Pericardium fibroblast (primary cell): ENCODE data around the genes ZNF106 and STARD9.

DNA sequence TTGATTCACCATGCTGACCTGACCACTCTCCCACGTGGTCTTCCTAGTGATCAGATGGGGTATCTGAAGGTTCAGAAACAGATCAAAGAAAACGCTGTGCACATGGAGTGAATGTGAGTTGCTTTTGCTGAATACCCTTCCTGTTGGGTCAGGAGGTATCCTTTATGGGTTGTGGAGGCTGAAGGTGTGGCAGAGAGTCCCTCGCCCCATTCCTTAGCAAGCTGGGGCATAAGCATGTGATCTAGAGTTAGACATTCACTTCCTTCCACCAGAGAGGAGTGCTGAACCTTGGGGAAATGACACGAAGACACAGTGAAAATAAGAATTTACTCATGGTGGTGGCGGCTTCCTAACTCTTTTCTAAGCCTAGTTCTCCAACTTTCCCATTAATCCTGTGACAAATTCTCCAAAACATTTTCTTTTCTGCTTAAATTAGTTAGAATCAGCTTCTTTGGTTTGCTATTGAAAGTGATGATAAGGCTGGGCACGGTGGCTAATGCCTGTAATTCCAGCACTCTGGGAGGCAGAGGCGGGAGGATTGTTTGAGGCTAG lies 27.9 kb upstream of the SPTBN5 start:
- RAMPAGE, long total RNA, result no peak

DNA sequence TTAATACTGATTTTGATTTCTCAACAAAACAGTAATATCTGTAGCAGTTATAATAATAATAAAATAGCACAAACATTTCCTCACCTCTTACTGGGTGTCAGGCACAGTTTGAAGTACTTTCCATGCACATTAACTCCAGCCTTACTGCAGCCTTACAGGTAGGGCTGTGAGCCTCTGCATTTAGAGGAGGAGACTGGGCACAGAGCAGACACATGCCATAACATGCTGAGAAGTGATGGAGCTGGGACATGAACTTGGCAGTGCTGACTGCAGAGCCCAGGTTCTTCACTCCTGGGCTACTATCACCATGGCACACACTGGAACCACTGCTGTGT lies 25.5 kb downstream of the EHD4 start:
- RAMPAGE, long total RNA, result no peak

- RAMPAGE, long total RNA, result no peak
These were observed 25.8 kb upstream of the PLA2G4E start for GRCh38 chr15:42046611-42047056.

GRCh38 chr15:42234736-42235405 lies 26.8 kb upstream of the VPS39 start:
- RAMPAGE, long total RNA, result no peak

GRCh38 chr15:42250617-42251459 lies 22.2 kb upstream of the GANC start:
- RAMPAGE, long total RNA, result no peak

DNA sequence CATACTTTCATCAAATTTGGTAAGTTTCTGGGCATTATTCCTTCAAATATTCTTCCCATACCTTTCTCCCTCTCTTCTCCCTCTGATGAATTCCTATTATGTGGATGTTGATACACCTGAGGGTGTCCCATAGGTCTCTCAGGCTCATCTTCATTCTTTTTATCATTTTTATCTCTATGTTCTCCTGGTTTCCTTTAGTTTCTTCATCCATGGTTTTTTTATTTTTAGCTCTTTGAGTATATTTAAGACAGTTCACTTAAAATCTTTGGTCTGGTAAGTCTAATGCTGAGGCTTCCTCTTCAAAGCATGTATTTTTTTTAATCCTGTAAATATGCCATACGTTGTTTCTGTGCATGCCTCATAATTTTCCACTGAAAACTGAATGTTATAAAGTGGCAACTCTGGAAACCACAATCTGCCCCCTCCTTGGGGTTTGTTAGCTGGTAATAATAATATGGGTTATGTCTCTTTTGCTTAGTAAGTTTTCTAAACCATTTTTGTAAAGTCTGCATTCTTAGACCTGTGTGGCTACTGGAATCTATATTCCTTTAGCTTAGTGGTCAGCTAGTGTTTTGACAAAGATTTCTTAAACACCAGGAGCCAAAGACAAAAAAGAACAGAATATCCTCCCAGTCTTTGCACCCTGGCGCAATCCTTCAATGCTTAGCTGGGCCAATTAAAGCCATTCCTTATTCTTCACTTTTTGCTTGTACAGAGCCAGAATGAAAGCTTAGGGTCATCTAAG lies 20.3 kb upstream of the GANC start:
- RAMPAGE, long total RNA, result no peak

DNA sequence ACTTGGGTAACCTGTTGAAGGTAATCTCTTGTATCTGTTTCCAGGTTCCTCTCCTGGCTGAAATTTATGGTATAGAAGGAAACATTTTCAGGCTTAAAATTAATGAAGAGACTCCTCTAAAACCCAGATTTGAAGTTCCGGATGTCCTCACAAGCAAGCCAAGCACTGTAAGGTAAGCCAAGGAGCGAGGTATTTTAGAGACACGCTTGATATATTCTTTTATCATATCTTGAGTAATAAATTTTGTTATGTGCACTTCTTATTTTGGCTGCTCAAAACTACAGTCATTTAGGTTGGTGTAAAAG lies 14.4 kb upstream of the TMEM87A start:
- RAMPAGE, long total RNA, result no peak

GRCh38 chr15:42490190-42491372 lies at the start of gene ZNF106:
ZNF106 (minus strand) TSS chr15:42491141.
- RAMPAGE, long total RNA, result start-site peak on the minus strand at chr15:42491064-42491113, 308 and 329 reads in 2 replicates

GRCh38 chr15:42575533-42576174 lies at the start of gene STARD9:
STARD9 (plus strand) TSS chr15:42575606.
- RAMPAGE, long total RNA, result no peak

DNA sequence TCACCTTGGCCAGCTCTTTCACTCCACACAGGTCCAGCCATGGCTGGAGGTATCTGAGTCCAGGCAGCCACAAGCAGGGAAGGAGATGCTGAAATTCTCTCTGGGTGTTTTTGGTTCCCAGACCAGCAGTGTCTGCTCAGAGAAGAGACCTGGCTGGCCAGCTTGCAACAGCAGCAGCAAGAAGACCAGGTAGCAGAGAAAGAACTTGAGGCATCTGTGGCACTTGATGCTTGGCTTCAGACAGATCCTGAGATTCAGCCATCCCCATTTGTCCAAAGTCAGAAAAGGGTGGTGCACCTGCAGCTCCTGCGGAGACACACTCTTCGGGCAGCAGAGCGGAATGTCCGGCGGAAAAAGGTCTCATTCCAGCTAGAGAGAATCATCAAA lies 55.0 kb downstream of the CDAN1 start:
- RAMPAGE, long total RNA, result no peak

DNA sequence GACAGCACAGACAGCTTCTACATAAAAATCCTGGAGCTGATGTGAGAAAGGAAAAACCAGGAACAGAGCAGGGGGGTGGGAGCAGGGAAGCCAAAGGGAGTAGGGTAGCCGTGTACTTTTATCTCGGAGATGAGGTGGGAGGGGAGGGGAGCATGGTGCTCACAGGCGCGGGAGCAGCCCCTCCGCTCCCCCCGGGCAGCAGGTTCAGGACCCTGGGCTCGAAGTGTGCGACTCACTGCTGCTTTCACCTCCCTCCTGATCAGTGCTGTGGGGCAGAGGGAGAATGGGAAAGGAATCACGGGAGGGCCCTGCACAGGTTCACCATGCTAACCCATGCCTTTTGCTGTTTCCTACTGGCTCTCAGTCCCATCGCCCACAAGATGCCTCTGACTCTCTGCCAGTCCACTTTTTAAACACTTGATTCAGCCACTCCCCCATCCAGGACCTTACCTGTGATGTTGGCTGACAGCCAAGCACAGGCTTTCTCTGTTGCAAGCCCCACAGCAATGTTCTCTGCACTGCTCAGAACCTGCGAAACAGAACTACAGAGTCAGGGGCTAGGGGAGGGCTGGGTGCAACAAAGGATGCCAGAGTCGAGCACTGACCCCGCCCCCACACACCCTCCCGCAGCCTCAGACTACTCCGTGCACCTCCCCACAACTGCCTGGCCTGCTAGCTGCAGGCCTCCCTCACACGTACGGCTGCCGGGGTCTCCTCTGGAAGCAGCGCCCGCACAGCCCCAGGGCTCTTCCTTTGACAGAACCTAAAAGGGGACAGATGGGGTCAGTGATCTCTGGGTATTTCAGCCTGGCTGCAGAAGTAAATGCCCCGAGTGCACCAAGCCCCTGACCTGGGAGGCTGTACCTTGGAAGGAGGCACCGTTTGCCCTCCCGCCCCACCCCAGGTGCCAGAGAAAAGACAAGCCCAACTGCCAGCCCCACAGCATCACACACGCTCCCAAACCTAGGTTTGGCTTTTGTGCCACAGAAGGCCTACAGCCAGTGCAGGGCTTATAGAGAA lies 9.1 kb downstream of the CDAN1 start:
- RAMPAGE, long total RNA, result no peak

DNA sequence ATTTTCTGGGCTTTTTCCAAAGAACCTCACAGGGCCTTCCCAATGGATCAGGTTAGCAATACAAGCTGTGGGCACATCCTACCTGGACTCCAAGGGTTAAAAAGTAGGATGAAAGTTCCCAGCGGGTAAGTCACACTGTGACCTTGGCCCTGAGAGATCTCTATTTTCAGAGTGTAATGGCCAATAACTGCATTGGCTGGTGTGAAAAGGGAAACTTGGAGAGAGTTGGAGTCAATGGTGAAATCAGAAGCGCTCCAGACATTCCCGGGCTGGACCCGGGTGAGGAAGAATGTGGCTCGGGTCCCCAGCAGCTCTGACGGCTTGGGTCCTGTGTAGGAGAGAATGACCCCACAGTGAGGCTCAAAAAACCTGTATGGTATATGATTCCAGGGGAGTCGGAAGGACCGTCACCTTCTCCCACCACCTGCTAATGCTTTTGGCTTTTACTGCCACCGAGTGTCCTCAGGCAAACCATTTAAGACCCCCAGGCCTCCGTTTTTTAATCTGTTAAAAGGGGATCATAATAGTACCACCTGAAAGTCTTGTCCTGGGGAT lies 9.4 kb downstream of the TGM7 start:
- RAMPAGE, long total RNA, result no peak

- RAMPAGE, long total RNA, result no peak
These were observed 1.3 kb downstream of the LCMT2 start for GRCh38 chr15:43329029-43329467.

DNA sequence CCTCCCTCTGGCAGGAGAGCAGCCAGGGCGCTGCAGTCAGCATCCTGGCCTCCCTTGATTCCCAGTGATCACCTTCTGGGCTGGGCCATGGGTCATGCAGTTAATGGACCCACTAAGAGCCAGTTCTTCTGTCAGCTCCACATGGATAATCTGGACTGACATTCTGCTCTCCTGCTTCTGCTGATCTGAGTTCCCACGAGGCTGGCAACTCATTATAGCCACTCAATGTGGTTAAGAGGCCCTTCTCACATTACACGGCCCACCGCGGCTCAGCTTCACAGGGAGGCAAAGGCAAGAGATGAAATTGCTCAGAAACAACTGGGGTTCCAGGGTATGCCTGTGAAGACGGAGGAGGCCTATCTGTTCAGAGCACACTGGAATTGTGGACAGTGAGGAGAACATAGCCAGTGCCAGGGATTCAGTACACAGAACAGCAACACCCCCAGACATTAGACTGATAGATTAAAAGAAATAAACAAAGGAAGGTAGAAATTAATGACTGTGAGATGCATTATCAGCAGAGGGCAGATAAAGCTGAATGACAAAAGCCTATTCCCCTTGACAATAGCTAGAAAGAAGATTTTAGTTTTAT lies 94.1 kb downstream of the WDR76 start:
- RAMPAGE, long total RNA, result no peak

- RAMPAGE, long total RNA, result no peak
These were observed 808 bp downstream of the CTDSPL2 start for GRCh38 chr15:44428227-44428647.

GRCh38 chr15:44537520-44538257 lies 742 bp downstream of the EIF3J start:
- RAMPAGE, long total RNA, result no peak

- RAMPAGE, long total RNA, result no peak
These were observed 5.1 kb downstream of the EIF3J start for GRCh38 chr15:44541577-44542973.

GRCh38 chr15:44569977-44570849 lies 33.3 kb downstream of the EIF3J start:
- RAMPAGE, long total RNA, result no peak

DNA sequence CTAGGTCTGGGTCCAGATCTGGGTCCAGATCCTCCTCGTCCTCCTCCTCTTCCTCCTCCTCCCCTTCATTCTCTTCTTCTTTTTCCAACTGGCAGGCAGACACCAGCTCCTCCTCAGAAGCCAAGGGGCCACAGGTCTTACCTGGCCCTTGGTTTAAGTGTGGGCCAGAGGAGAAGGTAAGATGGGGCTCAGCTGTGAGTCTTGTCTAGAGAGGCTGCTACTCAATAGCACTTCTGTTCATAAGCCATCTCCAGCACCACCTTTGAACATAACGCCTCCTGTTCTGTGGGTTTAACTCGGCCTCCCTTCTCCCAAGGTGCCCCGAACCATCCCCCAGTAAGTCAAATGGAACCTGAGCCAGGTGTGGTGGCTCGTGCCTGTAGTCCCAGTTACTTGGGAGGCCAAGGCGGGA lies 12.1 kb upstream of the SPG11 start:
- RAMPAGE, long total RNA, result no peak

DNA sequence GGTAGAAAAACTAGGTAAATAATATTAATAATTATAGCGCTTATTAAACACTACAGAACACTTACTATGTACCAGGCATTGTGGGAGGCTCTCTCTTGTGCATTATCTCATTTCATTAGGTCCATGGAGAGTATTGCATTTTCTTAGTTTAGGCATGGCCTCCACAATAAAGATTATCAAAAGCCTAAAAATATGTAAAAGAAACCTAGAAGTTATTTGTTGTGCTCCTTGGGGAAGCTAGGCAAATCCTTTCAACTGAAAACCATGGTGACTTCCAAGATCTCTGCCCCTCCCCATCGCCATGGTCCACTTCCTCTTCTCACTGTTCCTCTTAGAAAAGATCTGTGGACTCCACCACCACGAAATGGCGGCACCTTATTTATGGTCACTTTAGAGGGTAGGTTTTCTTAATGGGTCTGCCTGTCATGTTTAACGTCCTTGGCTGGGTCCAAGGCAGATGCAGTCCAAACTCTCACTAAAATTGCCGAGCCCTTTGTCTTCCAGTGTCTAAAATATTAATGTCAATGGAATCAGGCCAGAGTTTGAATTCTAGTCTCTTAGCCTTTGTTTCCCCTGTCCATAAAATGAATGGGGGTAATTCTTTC lies 990 bp downstream of the PATL2 start:
- RAMPAGE, long total RNA, result no peak